Bronchus fibroblast of lung (primary cell): Measurements from ENCODE around the gene AGTR2.

GRCh38 chrX:111621255-111621703, 59.7 kb upstream of the ALG13 start:
- RAMPAGE, long total RNA: no peak

- RAMPAGE, long total RNA: no peak
These were observed 68.5 kb downstream of the ALG13 start for GRCh38 chrX:111749445-111749817.

GRCh38 chrX:111914174-111914982, 38.4 kb downstream of the TRPC5OS start:
- RAMPAGE, long total RNA: no peak

- RAMPAGE, long total RNA: no peak
These were observed 54.3 kb upstream of the LHFPL1 start for GRCh38 chrX:112734022-112734392.

- RAMPAGE, long total RNA: no peak
These were observed 142.4 kb downstream of the HTR2C start for GRCh38 chrX:114726389-114726592.

GRCh38 chrX:115584704-115585252, 23.8 kb downstream of the PLS3 start:
- RAMPAGE, long total RNA: no peak

DNA sequence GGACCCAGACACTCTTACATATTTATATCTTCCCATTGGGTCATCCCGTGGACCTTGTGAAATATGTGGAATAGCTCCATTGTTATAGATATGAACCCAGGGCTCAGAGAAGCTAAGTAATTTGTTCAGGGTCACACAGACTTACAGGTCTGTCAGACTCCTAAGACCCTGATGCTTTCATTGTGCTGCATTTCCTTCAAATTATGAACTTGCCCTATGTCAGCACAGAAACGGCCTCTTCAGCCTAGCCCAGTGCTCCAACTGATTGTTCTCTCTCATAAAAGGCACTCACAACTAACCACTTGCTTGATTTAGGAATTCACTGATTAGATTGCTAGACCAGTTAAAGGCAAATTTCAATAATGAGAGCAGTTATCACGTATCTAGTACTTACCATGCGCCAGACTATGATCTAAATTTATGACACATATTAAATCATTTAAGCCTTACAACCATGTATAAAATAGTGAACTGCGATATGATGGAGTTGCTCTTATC, 31.4 kb downstream of the PLS3 start:
- RAMPAGE, long total RNA: no peak

DNA sequence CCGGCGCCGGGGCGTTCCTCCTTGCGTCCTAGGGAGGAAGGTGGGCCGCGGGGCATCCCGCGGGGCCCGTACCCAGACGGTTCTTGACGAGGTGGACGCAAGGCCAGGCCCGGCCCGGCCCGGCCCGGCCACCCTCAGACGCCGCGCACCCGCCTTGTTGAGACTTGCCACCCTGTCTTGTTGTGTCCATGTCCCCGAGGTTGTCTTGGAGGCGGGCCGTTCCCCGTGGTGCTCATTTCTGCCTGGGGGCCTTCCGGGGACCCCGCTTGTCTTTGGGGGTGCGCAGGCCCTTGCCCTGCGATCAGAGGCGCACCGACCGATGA, 282.0 kb upstream of the AGTR2 start:
- RAMPAGE, long total RNA: no peak

DNA sequence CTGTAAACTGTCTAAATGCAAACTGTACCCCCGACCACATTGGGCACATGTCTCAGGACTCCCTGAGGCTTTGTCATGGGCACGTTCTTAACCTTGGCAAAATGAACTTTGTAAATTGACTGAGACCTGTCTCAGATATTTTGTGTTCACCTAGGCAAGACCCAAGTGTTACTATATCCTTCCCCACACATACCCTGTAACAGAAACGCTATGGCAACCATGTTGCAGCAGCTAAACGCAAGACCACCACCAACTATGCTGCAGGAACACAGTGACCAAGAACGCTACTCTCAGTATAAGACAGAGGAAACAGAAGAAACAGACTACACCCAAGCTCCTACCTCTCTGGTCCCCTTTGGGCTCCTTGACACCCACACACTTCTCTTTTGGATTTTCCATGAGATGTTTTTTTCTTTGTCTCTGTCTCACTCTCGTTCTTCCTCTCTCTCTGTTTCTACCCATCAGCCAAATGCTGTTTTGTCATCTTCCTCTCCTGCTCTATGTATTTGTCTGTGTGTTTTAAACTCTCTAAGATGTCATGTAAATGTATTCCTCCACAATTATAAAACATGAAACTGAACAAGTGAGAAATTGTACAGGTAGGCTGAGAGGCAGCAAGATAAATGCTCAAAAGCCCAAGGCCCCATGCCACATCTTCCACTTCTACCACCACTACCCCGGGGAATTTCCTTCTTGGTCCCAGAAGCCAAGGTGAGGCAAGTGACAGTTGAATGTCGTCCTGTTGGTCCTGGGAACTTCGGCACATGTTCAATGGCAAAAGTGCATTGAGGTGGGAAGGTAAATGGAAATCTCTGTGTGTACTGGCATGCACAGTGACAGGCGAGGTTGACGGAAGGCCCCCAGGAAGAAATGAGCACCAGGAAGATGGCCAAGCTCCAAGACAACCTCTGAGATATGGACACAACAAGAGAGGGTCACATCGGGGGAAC, 273.1 kb upstream of the AGTR2 start:
- RAMPAGE, long total RNA: no peak

DNA sequence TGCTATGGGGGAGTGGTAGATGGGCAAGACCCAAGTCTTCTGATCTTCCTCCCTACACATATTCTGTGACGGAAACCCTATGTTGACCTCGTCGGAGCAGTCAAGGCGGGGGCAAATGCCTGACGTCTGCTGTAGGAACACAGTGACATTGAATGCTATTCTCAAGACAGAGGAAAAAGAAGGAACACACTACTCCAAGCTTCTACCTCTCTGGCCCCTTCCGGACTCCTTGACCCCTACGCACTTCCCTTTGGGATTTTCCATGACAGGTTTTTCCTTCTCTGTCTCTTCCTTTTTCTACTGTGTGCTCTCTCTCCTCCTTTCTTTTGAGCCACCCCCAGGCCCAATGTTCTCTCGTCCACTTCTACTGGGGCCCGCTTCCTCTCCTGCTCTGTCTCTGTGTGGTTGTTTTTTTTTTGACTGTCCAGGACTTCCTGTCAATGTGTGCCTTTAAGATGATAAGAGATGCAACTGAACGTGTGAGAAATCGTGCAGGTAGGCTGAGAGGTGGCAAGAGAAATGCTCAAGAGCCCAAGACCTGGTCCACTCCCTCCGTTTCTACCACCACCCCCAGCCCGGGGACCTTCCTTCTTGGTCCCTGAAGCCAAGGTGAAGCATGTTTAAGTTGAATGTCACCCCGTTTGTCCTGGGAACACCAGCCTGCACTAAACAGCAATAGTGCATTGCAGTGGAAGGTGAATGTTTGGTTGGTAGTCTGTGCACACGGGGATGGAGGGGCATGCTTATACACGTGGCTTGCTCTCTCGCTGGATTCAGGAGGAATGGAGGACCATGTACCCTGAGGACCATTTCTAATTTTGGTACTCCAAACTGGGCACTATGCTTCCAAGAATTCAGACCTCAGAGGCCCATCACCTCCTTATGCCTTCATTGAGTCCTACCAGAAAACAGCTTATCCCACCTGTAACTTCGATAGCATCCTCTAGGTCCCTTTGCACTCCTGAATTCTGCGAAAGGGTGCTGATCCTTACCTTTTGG, 270.8 kb upstream of the AGTR2 start:
- RAMPAGE, long total RNA: no peak

- RAMPAGE, long total RNA: no peak
These were observed at the start of gene AGTR2 for GRCh38 chrX:116170441-116171063. Gene AGTR2, plus strand, starts transcription at chrX:116170744.

GRCh38 chrX:116239914-116240430, 69.4 kb downstream of the AGTR2 start:
- RAMPAGE, long total RNA: no peak

GRCh38 chrX:116693992-116694335, 231.2 kb upstream of the CT83 start:
- RAMPAGE, long total RNA: no peak

GRCh38 chrX:118189590-118189982, 73.0 kb upstream of the KLHL13 start:
- RAMPAGE, long total RNA: no peak

DNA sequence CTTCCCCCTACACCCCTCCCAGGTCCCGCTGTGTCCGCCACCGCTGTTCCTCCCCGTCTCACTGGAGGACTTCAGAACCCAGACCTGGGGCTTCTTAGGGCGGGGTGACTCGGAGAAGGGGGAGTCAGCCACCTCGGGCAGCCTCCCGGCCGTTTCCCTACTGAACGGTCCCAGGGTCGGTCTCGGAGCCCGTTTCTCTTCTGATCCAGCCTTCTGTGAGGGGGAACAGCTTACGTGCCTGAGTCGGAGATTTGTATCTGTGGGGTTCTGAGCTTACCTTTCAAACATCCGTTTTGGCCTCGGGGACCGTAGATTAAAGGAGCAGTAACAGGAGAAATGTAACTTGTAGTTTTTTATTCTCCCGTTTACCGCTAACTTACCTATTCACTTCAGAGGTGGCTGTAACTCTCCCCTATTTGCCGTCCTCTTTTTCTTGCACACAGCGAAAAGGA, 761 bp downstream of the WDR44 start:
- RAMPAGE, long total RNA: no peak

GRCh38 chrX:118983110-118983995, 8.9 kb downstream of the LONRF3 start:
- RAMPAGE, long total RNA: no peak

GRCh38 chrX:119027579-119028047, 45.2 kb upstream of the CT47C1 start:
- RAMPAGE, long total RNA: no peak

GRCh38 chrX:119234942-119235787, 920 bp upstream of the PGRMC1 start:
- RAMPAGE, long total RNA: no peak

DNA sequence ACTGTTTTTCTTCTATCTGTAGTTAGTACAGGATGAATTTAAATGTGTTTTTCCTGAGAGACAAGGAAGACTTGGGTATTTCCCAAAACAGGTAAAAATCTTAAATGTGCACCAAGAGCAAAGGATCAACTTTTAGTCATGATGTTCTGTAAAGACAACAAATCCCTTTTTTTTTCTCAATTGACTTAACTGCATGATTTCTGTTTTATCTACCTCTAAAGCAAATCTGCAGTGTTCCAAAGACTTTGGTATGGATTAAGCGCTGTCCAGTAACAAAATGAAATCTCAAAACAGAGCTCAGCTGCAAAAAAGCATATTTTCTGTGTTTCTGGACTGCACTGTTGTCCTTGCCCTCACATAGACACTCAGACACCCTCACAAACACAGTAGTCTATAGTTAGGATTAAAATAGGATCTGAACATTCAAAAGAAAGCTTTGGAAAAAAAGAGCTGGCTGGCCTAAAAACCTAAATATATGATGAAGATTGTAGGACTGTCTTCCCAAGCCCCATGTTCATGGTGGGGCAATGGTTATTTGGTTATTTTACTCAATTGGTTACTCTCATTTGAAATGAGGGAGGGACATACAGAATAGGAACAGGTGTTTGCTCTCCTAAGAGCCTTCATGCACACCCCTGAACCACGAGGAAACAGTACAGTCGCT, 7.5 kb downstream of the PGRMC1 start:
- RAMPAGE, long total RNA: no peak

GRCh38 chrX:119477724-119478350, 9.6 kb downstream of the SLC25A5 start:
- RAMPAGE, long total RNA: no peak